Right atrium auricular region (tissue), 2 donors: ENCODE data around the genes GFRA1 and SLC18A2.

DNA sequence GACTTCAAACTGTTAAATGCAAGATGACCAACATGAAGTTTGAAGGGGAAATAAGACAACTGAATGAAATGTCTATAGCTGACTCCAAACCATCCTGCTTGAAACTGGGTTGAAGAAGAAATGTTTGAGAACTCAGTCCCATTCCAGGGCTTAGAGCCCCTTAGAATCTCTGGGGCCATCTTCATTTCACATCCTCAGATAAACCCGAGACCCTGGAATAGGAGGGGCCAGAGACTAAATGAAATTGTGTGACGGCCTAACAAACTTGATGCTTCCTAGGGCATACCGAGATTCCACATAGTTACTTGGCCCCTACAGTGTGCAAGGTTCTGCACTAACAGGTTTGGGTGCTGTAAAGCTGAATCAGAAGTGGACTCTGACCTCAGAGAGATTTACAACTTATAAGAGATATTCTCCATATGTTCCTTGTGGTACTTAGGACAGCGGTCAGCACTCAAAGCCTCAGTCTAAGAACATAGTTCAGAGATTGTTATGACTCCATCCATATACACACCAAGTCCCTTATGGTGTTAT is 55.2 kb upstream of the FHIP2A start:
- PRO-cap, result unidirectional peak, plus-strand start at position 313 of the sequence
- RAMPAGE, long total RNA, 2 experiments, result no peak in any of the 2 experiments

DNA sequence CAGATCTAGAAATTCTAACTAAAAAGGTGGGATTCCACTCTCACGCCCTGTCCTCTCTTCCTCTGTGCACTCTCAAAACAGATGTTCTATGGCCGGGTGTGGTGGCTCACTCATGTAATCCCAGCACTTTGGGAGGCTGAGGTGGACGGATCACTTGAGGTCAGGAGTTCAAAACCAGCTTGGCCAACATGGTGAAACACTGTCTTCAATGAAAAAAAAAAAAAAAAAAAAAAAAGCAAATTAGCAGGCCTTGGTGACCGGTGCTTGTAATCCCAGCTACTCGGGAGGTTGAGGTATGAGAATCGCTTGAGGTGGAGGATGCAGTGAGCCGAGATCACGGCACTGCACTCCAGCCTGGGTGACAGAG is 52.6 kb upstream of the FHIP2A start:
- PRO-cap, result no peak
- RAMPAGE, long total RNA, 2 experiments, result no peak in any of the 2 experiments

DNA sequence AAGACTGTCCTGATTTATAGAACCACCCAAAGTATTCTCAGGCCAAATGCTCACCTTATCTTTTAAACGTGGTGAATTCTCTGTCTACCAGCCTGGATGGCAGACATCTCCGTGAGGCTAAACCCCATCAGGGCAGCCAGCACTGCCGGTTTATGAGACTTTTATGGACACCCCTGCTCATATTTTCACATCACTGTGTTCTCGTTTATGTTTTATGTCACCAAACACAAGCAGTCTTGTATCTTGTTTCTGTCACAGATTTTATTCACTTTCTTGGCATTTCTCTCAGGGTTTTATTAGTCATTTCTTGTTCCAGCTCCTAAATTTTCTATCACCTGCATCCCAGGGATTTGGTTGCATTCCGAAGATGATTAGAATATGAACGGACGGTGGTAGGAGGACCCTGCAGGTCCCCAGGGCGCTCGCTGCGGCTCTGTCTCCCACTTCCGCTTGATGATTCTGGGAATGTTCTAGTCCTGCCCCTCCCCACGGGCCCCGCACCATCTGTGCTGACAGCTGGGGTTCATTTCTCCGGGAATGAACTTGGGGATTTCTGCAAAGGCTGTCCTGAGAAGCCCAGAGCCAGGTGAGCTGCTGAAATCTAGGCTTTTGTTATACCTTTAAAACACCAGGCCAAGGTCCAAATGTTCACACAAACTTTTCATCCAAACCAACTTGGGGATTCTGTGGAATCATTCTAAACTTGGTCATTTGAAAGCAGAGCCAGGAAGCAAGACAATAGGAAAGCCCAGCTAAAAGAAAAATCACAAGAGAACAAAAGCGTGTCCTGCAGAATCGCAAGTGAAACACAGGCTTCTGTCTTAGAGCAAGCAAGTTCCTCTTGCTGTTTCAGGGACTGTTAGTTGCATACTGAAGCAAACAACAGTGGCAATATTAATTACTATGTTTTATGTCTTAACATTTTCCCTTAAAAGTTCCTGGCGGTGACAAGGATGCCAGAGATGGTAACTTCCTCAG is 217.5 kb downstream of the GFRA1 start:
- PRO-cap, result no peak
- RAMPAGE, long total RNA, 2 experiments, result no peak in any of the 2 experiments

GRCh38 chr10:116272489-116273283 is at the start of gene GFRA1:
TSS of gene GFRA1 (minus strand) at chr10:116273206.
- PRO-cap, result unidirectional peak, plus-strand start at chr10:116272559; unidirectional peak, minus-strand start at chr10:116272654
- RAMPAGE, long total RNA, 2 experiments, result start-site peak on the minus strand in 2 of 2 experiments, at chr10:116272602-116272650 at its widest, 21 to 22 reads per replicate

GRCh38 chr10:116274045-116274377 is 1.0 kb upstream of the GFRA1 start:
- PRO-cap, result no peak
- RAMPAGE, long total RNA, 2 experiments, result no peak in any of the 2 experiments

DNA sequence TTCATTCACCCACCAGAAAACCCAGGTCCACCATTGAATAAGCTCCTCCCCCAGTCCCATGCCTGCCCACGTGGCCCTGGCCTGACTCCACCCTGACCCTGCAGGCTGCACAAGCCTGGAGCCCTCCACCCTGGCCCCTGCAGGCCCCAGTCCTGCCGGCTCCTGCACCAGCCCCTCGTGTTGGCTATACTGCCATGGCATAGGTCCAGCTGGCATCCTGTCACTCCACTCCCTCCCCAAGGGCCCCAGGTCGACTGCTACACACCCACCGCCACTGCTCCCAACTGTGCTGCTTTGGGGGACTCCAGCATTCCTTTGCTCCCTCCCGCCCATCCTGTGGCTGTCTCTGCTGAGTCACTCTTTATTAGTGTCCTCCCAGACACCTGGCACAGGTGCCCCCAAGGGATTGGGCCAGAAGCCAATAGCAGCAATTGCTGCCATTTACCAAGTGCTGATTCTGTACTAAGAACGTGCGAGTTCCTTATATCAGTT is 32.4 kb upstream of the HSPA12A start:
- PRO-cap, result no peak
- RAMPAGE, long total RNA, 2 experiments, result no peak in any of the 2 experiments

DNA sequence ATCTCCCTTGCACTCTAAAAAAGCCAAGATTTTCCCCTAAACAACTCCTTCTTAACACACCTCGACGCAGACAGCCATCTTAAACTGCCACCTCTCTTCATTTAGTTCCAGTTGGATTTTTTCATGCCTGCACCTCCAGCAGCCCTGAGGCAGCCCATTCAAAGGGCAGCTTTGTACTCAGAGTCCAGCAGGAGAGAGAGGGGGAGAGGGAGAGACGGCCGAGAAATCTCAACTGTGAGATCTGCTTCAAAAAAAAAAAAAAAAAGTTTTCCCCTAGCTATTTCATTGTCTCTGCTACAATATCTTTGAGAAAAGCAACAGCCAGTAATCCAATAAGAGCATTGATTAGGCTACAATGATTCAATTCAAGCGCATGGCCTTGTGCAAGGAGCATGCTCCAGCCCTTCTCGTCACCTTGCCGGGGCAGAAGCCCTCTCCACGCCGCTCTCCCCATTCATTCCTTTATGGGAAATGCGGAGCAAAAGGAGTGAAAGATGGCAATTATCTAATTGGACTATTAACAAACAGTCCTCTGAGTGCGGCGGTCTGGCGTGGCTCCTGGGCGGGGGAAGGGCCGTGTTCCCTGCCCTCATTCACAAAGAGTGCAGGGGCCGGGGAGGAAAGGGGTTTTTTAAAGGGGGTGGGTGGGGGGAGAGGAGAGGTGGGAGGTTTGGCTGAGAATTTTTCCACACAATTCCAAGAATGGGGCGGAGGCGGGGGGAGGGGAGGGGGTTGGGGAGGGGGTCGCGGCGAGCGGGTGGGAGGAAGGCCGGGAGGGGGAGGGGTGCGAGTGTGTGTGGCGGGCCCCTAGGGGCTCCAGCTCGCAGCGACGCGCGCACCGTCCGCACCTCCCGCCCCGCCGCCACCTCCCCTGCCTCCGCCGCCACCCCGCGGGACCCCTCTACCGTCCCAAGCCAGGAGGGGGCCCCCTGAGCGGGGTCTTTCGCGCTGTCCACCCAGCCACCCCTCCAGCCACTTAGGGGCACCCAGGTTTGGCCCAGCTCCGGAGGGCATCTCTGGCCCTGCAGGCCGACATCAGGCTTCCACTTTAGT is 1.2 kb upstream of the VAX1 start:
- PRO-cap, result no peak
- RAMPAGE, long total RNA, 2 experiments, result no peak in any of the 2 experiments

DNA sequence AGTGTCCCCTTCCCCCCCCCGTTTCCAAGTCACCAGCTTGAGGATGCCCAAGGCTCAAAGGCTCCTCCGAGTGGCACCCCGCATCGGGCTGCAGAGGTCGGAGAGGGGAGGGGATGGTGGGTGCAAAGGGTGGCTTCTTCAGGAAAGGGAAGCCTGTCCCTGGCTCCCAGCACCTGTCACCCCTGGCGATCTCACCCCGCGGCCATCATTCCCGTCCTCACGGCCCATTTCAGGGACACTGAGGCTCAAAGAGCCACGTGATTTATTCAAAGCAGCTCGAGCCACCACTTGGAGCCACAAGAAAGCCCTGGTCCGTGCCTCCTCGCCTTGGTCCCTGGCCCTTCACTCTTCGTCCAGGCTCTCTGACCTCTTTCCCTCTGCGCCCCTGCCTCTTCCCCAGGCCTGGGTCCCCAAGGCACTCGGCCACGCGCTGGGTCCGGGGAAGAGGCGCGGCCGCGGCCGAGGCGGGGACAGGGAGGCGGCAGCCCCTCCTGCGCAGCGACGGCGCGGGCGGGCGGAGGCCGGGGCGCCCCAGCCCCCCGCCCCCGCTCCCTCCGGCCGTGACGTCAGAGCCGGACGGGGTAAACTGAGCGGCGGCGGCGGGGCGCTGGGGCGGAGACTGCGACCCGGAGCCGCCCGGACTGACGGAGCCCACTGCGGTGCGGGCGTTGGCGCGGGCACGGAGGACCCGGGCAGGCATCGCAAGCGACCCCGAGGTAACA is at the start of gene SLC18A2:
TSS of gene SLC18A2 (plus strand) at position 610 of the 722 bp plus-strand sequence.
- PRO-cap, result no peak
- RAMPAGE, long total RNA, 2 experiments, result no peak in any of the 2 experiments

- PRO-cap, result no peak
- RAMPAGE, long total RNA, 2 experiments, result no peak in any of the 2 experiments
Measured at GRCh38 chr10:118209261-118209806, 132.8 kb downstream of the FAM204A start.

DNA sequence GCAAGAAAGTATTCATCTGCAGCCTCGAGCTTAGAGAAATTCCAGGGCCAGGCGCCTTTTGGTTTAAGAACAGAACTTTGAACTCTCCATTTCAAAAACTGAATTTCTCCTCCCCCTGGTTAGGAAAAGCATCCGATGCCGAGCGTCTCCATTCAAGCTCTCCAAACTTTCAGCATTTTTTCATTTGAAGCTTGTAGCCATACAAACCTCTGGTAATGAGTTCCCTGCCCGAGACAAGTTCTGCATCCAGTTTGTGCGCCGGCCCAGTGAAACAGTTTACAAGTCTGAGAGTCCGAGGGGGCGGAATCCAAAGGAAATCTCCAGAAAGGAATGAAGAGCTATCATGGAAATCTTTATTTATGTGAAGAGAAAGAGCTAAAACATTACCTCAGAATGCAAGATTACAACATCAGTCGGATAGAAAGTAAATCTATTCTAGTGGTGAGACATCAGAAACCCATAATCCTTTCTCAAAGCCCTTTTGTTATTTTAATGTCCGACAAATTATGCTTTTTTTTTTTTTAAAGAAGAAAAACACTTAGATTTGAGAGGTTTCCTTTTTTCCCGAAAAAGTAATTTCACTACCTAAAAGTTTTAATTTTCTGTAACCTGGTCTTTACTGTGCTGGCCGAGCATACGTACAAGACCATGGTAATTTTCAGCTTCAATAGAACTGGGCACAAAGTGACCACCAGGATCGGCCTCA is 69.7 kb downstream of the FAM204A start:
- PRO-cap, result unidirectional peak, minus-strand start at position 278 of the sequence
- RAMPAGE, long total RNA, 2 experiments, result no peak in any of the 2 experiments

- PRO-cap, result no peak
- RAMPAGE, long total RNA, 2 experiments, result no peak in any of the 2 experiments
Measured at GRCh38 chr10:118744281-118744793, 10.4 kb downstream of the CACUL1 start.

GRCh38 chr10:118832054-118832714 is 77.4 kb upstream of the CACUL1 start:
- PRO-cap, result no peak
- RAMPAGE, long total RNA, 2 experiments, result no peak in any of the 2 experiments

- PRO-cap, result no peak
- RAMPAGE, long total RNA, 2 experiments, result no peak in any of the 2 experiments
Measured at GRCh38 chr10:118983259-118983514, 46.3 kb upstream of the NANOS1 start.

GRCh38 chr10:119052438-119052995 is 23.0 kb downstream of the NANOS1 start:
- PRO-cap, result no peak
- RAMPAGE, long total RNA, 2 experiments, result no peak in any of the 2 experiments

- PRO-cap, result no peak
- RAMPAGE, long total RNA, 2 experiments, result no peak in any of the 2 experiments
Measured at GRCh38 chr10:119209907-119210536, 2.7 kb downstream of the GRK5 start.

- PRO-cap, result bidirectional peak, plus-strand start at chr10:119223382, minus-strand start at chr10:119223204
- RAMPAGE, long total RNA, 2 experiments, result no peak in any of the 2 experiments
Measured at GRCh38 chr10:119222454-119223626, 15.5 kb downstream of the GRK5 start.

GRCh38 chr10:119250630-119251626 is 43.6 kb downstream of the GRK5 start:
- PRO-cap, result bidirectional peak, plus-strand start at chr10:119250817, minus-strand start at chr10:119250730; unidirectional peak, minus-strand start at chr10:119251028; bidirectional peak, plus-strand start at chr10:119251498, minus-strand start at chr10:119251509
- RAMPAGE, long total RNA, 2 experiments, result no peak in any of the 2 experiments

- PRO-cap, result no peak
- RAMPAGE, long total RNA, 2 experiments, result no peak in any of the 2 experiments
Measured at GRCh38 chr10:119343659-119344192, 136.4 kb downstream of the GRK5 start.

GRCh38 chr10:119357387-119357696 is 150.0 kb downstream of the GRK5 start:
- PRO-cap, result no peak
- RAMPAGE, long total RNA, 2 experiments, result no peak in any of the 2 experiments

DNA sequence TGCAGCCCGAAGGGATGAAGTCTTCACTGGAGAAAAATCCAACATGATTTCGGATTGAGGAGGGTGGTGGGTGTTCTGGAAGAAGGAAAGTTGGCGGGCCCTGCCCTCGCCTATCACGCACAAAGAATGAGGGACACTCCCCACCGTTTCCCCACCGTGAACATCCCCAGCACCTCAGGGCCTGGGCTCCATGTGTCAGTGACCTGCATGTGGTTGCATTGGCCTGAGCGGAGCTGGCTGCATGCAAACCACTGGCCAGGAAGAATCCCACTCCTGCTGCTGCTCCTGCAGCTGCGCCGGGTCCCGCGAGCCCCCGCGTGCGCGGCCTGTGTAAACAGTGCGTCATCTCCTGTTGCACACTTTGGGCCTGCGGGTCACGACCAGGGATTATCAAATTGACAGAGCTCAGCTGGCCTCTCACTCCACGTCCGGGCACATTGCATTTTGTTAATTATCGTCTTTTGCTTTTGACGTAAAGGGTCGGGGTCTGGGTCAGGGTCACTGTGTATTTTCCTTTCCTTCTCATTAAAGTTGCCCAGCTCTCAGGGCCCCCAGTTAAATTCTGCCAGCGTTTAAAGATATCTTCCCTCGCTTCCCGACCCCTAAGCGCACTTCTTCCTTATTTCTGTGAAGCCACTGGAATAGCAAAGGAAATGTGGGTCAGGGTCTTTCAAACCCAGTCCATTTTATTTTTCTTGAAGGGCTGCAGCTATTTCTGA is 132.6 kb downstream of the RGS10 start:
- PRO-cap, result bidirectional peak, plus-strand start at position 387 of the sequence, minus-strand start at position 275 of the sequence
- RAMPAGE, long total RNA, 2 experiments, result no peak in any of the 2 experiments